Measurements from ENCODE around the genes NPIPB11, SULT1A4 and INO80E.

DNA sequence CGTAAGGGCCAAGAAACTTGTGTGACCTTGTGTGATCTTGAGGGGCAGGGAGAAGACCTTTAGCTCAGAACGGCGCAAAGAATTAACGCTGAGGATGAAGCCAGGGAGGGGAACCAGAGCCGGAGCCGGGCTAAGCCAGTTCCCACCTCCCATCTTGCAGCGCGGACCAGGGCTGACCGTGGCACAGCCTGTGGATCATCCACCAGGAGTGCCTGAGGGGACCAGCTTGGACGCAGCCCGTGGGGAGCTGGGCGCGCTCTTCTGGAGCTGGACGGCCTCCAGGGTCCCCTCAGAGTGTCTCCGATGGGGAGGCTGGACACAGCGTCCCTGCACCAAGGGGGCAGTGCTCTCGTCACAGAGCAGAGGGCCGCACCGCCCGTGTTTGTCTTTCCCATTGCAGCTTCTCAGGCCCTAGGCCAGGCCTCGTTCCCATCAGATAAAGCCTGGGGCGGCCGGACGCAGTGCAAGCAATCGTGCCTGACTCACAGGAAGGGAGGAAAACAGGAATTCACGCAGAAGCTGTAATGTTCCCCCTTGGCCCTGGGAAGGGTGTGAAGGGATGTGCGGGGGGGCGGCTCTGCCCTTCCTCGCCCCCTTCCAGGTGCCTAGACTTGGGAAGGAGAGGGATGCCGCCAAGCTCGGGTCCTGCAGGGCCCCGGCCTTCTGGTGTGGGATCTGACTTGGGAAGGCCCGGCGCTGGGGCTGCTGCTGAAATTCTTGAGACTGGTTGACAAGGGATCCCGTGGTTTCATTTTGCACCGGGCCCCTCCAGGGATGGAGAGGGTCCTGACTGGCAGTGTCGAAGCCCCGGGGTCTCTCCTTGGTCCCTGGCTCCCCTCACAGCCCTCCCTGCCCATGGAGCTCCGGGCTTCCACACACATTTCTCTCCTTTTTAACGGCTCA lies 144.8 kb downstream of the NPIPB11 start:
- PRO-cap, 3 experiments, result peak in 3 of 3 experiments; most common minus-strand start position 214 of the sequence (in 3)
- RAMPAGE, long total RNA, 4 experiments, result no peak in any of the 4 experiments
- RRBS, result 44% methylated on average over 4 of the region's 40 CpGs

GRCh38 chr16:29273493-29273950 lies 133.0 kb downstream of the NPIPB11 start:
- PRO-cap, 3 experiments, result no peak in any of the 3 experiments
- RAMPAGE, long total RNA, 4 experiments, result no peak in any of the 4 experiments
- RRBS, result no CpG with 5 or more reads among the region's 3 CpGs

- PRO-cap, 3 experiments, result no peak in any of the 3 experiments
- RAMPAGE, long total RNA, 4 experiments, result no peak in any of the 4 experiments
- RRBS, result 80% methylated on average over 1 of the region's 9 CpGs
Observed at GRCh38 chr16:29321504-29322111, 84.9 kb downstream of the NPIPB11 start.

GRCh38 chr16:29342875-29343230 lies 63.7 kb downstream of the NPIPB11 start:
- PRO-cap, 3 experiments, result no peak in any of the 3 experiments
- RAMPAGE, long total RNA, 4 experiments, result no peak in any of the 4 experiments
- RRBS, result no CpG with 5 or more reads among the region's 3 CpGs

GRCh38 chr16:29406626-29406995 lies at the start of gene NPIPB11:
Gene NPIPB11, minus strand, starts transcription at chr16:29406711.
- PRO-cap, 3 experiments, result no peak in any of the 3 experiments
- RAMPAGE, long total RNA, 4 experiments, result no peak in any of the 4 experiments
- RRBS, result no CpG with 5 or more reads among the region's 4 CpGs

DNA sequence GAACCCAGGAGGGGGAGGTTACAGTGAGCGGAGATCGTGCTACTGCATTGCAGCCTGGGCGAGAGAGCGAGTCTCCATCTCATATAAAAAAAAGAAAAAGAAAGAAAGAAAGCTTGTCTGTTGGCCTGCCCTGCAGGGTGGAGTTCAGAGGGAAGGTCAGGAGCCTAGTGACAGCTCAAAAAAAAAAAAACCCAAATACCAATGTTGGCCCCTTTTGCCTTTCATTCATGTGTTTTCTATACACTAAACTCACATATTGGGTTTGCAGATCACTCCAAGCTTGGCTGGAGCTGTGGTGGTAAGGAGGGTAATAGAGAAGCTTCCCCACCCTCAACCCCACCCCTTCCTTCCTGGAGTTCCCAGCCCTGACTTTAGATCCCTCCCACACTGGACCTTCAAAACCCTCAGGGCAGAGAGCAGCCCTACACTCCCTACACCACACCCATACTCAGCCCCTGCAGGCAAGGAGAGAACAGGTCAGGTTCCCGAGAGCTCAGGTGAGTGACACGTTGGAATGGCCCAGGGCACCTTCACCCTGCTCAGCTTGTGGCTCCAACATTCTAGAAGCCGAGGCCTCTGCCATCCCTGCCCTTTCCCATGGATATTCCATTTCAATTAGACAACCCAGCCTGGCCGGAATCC lies at the start of gene SULT1A4:
TSS of gene SULT1A4 (plus strand) at position 425 of the 642 bp plus-strand sequence.
- PRO-cap, 3 experiments, result no peak in any of the 3 experiments
- RAMPAGE, long total RNA, 4 experiments, result no peak in any of the 4 experiments
- RRBS, result no CpG with 5 or more reads among the region's 8 CpGs

GRCh38 chr16:29613239-29614341 lies 49.5 kb upstream of the SPN start:
- PRO-cap, 3 experiments, result peak in 3 of 3 experiments; most common plus-strand start chr16:29613849 (in 1); most common minus-strand start chr16:29613448 (in 3)
- RAMPAGE, long total RNA, 4 experiments, result no peak in any of the 4 experiments
- RRBS, result 0% methylated on average over 5 of the region's 118 CpGs

- PRO-cap, 3 experiments, result no peak in any of the 3 experiments
- RAMPAGE, long total RNA, 4 experiments, result no peak in any of the 4 experiments
- RRBS, result 64% methylated on average over 8 of the region's 45 CpGs
Observed at GRCh38 chr16:29664008-29665195, 1.4 kb downstream of the SPN start.

- PRO-cap, 3 experiments, result no peak in any of the 3 experiments
- RAMPAGE, long total RNA, 4 experiments, result no peak in any of the 4 experiments
- RRBS, result no CpG with 5 or more reads among the region's 10 CpGs
Observed at GRCh38 chr16:29736671-29737273, 9.0 kb downstream of the C16orf54 start.

GRCh38 chr16:29826935-29827661 lies 6.8 kb downstream of the MVP start:
- PRO-cap, 3 experiments, result peak in 3 of 3 experiments; most common plus-strand start chr16:29827417 (in 3); most common minus-strand start chr16:29827160 (in 1)
- RAMPAGE, long total RNA, 4 experiments, result no peak in any of the 4 experiments
- RRBS, result no CpG with 5 or more reads among the region's 13 CpGs

DNA sequence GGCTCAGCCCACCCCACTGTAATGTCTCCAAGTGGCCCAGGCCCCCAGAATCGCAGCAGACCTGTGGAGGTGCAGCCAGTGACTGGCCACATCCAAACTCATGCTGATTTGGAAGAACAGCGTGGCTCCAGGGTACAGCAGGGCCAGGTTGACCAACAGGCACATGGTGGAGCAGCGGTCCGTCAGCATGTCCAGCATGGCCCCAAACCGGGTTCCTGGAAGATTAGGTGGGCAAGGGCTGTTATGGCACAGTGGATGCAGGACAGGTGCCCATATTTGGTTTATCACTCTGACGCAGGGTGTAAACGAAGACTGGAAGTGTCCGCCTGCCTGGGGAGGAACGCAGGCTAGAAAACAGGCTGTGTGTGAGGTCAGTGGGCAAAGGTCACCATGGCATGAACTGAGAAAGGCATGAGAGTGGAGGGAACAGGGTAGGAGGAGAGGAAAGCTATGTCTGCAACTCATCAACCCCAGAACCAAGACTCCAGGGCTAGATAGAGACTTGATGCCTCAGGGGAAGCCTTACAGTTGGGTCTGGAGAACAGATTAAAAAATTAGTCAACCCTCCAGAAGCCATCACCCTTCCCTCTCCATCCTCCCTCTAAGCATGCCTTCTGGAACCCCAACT lies 1.9 kb downstream of the CDIPT start:
- PRO-cap, 3 experiments, result no peak in any of the 3 experiments
- RAMPAGE, long total RNA, 4 experiments, result start-site peak on the minus strand in 1 of 4 experiments, centred at position 128 of the sequence, 29 reads per replicate
- RRBS, result no CpG with 5 or more reads among the region's 9 CpGs

DNA sequence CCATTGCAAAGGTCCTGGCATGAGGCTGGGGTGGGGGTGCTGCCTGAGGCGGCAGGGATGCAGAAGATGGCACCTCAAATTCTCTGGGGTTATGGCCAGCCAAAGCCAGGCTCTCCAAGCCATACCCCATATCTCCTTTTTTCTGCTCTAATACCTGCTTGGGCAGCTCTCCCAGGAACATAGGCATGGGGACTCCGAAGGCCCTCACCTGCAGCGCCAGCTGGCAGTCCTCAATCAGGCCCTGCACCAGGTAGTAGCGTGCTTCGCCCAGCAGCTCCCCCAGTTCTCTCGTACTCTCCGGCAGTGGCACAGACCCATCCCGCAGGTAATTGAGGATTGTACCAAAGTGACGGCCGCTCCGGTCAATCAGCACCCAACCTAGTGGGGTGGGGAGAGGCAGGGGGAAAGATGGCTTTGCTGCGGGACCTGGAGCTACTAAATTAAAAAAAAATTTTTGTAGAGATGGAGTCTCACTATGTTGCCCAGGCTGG lies 3.0 kb downstream of the KCTD13 start:
- PRO-cap, 3 experiments, result no peak in any of the 3 experiments
- RAMPAGE, long total RNA, 4 experiments, result no peak in any of the 4 experiments
- RRBS, result 97% methylated on average over 5 of the region's 12 CpGs

- PRO-cap, 3 experiments, result peak in 3 of 3 experiments; most common plus-strand start chr16:29995690 (in 2); most common minus-strand start chr16:29995608 (in 3)
- RAMPAGE, long total RNA, 4 experiments, result start-site peak on the plus strand in 4 of 4 experiments, at chr16:29996207-29996279 at its widest, 278 to 555 reads per replicate; start-site peak on the minus strand in 4 of 4 experiments, at chr16:29995603-29996151 at its widest, 35 to 182 reads per replicate
- RRBS, result 1% methylated on average over 29 of the region's 86 CpGs
Observed at GRCh38 chr16:29995537-29996438, at the start of gene INO80E. Gene INO80E, plus strand, starts transcription at chr16:29996241.

DNA sequence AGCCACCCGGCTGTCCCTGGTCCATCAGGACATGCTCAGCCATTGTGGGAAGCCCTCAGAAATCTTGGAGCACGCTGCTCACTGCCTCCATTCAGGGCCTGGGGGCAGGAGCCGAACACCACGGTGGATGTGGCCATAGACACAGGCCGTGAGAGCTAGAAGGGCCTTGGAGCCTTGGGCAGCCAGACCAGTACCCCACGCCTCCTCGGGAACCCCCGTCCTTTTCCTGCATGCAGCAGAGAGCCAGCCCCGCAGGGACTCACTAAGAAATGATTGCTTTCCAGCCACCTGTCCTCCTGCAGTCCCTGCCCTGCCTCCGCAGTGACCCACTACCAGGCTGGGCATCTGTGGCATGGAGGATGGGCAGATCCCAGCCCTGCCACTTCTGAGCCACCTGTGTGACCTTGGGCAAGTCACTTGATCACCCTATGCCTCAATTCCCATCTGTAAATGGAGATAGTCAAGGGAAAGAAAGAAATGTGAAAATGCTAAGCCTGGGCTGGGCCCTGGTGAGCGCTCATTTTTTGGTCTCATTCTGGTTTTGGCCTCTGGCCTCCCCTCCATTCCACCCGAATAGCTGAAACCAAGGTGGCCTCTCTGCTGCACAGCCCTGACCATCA lies 3.2 kb downstream of the DOC2A start:
- PRO-cap, 3 experiments, result peak in 3 of 3 experiments; most common minus-strand start position 215 of the sequence (in 3)
- RAMPAGE, long total RNA, 4 experiments, result no peak in any of the 4 experiments
- RRBS, result no CpG with 5 or more reads among the region's 12 CpGs

DNA sequence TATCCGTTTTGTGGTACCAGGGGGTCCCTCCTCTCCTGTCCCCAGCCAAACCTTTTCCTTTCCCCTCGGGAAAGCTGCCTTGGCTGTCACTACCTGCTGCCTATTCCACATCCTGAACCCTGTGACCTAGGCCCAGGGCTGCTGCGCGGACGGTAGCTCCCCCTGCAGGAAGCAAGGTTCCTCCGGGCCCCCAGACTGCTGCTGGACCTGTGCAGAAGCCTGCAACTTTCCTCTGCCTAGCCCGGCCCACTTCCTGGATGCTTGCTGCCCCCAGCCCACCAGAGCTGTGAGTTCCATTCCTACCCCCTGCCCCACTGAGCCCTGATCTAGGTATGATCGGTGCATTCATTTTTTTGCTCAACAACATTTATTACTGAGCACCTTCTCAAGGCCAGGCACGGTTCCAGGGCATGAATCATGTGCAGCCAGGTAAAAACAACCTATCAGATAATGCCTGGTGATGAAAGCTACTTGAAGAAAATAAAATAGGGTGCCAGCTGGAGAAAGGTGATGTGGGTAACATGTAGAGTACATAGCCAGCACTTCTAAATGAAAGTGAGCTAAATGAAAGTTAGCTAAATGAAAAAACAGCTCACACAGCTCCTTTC lies 2.2 kb downstream of the ENSG00000285043 start:
- PRO-cap, 3 experiments, result no peak in any of the 3 experiments
- RAMPAGE, long total RNA, 4 experiments, result no peak in any of the 4 experiments
- RRBS, result 8% methylated on average over 2 of the region's 9 CpGs

DNA sequence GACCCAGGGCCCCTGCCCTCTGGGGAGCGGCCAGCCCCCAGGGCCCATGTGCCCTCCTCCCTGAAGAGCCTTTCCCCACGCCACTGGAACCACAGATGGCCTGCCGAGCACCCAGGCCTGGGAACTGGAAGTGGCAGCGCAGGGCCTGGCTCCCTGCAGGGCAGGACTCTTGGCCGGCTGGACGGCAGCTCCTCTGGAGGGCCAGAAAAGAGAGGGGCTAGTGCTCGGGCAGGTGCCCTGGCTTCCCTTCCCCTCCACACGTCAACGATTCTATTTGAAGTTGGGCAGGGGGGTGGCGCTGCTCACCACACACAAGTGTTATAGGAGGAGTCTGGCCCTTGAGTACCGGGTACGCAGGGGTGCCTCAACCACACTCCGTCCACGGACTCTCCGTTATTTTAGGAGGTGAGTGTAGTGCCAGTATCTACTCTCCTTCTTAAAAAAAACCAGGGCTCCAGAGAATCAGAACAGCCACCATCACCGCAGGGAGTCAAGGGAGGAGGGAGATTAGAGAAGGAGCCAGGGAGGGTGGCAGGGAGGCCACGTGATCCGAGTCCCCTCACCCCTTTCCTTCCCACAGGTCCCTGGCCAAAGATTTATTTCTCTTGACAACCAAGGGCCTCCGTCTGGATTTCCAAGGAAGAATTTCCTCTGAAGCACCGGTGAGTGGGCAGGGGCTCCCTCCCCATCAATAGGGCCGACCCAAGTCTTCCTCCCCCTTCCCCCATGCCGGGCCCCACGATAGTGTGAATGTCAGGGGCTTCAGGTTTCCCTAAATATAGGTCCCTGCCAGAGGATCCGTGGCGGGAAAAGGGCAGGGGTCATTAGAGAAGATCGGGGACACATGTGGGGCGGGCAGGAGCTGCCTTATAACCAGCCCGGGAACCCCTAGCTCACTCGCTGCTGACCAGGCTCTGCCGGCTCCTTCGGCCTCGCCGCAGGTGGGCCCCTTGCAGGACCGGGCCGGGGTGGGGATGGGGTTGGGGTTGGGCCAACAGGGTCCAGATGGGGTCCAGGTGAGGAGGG lies 1.4 kb upstream of the ALDOA start:
- PRO-cap, 3 experiments, result peak in 3 of 3 experiments; most common plus-strand start position 341 of the sequence (in 3); most common minus-strand start position 392 of the sequence (in 2)
- RAMPAGE, long total RNA, 4 experiments, result start-site peak on the plus strand in 4 of 4 experiments, centred at positions 340 to 620 of the sequence, 49 to 757 reads per replicate
- RRBS, result 2% methylated on average over 10 of the region's 35 CpGs

GRCh38 chr16:30069027-30069779 lies 3.6 kb downstream of the ALDOA start:
- PRO-cap, 3 experiments, result no peak in any of the 3 experiments
- RAMPAGE, long total RNA, 4 experiments, result start-site peak on the minus strand in 1 of 4 experiments, at chr16:30069660-30069665 at its widest, 30 reads per replicate
- RRBS, result no CpG with 5 or more reads among the region's 17 CpGs

- PRO-cap, 3 experiments, result peak in 2 of 3 experiments; most common plus-strand start chr16:30070147 (in 1); most common minus-strand start chr16:30070114 (in 1)
- RAMPAGE, long total RNA, 4 experiments, result start-site peak on the plus strand in 2 of 4 experiments, at chr16:30069829-30070022 at its widest, 109 to 304 reads per replicate
- RRBS, result no CpG with 5 or more reads among the region's 24 CpGs
Observed at GRCh38 chr16:30069780-30070749, 4.5 kb downstream of the ALDOA start.

DNA sequence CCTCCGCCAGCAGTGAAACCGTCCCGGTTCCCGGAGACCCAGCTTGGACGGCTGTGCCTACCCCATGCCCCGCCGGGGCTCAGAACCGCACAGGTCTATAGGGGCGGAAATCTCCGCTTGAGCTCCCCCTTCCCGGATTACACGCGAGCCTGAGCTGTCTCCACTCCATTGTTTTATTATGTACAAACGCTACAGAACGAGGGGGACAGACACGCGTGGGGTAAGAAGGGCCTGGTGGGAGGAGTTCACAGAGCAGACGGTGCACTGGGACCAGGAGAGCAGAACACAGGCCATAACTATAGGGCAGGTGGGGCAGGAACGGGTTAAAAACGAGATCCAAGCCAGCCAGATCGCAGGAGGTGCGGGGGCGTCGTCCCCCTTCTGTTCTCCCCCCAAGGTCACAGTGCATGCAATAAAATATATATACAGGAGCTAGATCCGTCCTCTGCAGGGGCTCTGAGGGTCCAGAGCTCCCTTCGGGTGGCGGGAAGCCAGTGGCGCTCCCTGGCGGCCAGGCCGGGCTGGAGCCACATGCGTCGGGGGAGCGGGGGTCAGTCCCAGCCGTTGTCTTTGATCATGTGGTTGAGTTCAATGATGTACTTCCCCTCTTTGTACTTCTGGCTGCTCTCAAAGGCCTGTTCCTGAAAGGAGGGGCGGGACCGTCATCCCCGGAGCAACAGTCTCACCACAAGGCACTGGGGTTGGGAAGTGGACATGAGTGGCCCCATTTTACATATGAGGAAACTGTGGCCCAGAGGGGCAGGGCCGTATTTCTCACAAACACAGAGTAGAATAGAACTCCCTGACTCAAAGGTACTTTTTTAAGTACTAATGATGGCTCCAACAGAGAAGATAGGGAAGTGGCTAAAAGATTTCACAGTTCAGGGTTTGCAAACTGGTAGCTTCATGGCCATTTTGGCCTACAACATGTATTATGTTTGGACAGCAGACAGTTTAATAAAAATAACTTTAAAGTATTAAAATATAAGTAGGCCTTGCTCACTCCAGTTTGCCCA lies 743 bp upstream of the TBX6 start:
- PRO-cap, 3 experiments, result peak in 3 of 3 experiments; most common plus-strand start position 630 of the sequence (in 1); most common minus-strand start position 584 of the sequence (in 3)
- RAMPAGE, long total RNA, 4 experiments, result no peak in any of the 4 experiments
- RRBS, result 5% methylated on average over 8 of the region's 38 CpGs

- PRO-cap, 3 experiments, result peak in 3 of 3 experiments; most common plus-strand start chr16:30400752 (in 3); most common minus-strand start chr16:30400399 (in 2)
- RAMPAGE, long total RNA, 4 experiments, result no peak in any of the 4 experiments
- RRBS, result 3% methylated on average over 6 of the region's 69 CpGs
Observed at GRCh38 chr16:30399834-30400955, 5.0 kb downstream of the ZNF48 start.

Measured in adrenal gland (tissue), 7 donors.